ENCODE measurements around the genes VPS41 and INHBA.

DNA sequence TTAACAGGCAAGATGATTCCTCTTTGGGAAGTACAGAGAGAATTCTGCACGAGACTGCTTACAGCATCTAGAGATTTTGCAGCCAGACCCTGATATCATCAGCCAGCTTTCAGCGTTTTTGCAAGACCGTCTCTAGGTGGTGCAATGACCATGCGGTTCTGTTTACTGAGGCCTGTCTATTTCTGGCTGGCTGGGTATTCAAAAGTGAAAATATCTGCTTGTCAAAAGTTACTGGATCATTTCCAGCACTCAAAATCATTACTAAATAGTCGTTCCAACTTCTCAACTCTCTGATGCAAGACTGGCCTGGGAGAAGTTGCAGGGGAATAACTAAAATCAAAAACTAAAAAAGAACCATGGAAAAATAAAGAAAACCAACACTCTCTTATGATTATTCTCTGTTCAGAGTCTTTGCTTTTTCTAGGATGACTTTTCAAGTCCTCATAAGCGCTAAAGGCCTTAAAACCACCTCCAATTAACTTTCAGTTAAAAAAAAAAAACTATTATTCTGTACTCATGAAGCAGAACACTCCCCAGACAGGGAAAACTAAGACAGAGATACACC, 240.1 kb downstream of the ELMO1 start:
- PRO-cap, 2 experiments = no peak in any of the 2 experiments

DNA sequence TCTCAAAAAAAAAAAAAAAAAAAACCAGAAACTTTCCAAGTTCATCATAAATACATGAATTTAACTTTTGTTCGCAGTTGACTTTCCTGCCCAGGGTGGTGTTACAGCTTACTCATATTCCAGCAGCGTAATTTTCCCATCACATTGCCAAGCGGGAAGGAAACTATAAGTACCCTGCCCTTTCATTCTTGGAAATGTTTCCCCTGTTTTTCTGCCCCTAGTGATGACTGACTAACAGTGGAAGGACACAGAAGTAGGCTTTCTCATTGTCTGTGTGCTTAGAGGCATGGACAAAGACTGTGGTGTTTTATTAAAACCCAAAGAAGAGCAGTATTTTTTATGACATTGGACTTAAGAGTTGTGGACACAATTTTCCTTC, 197.9 kb downstream of the ELMO1 start:
- PRO-cap, 2 experiments = peak in 1 of 2 experiments; most common plus-strand start position 226 of the sequence (in 1); most common minus-strand start position 225 of the sequence (in 1)

GRCh38 chr7:37405641-37406300, 42.9 kb downstream of the ELMO1 start:
- PRO-cap, 2 experiments = no peak in any of the 2 experiments

GRCh38 chr7:37480511-37481176, 32.0 kb upstream of the ELMO1 start:
- PRO-cap, 2 experiments = no peak in any of the 2 experiments

- PRO-cap, 2 experiments = peak in 1 of 2 experiments; most common minus-strand start chr7:38178785 (in 1)
Observed at GRCh38 chr7:38178695-38179286, 746 bp downstream of the STARD3NL start.

DNA sequence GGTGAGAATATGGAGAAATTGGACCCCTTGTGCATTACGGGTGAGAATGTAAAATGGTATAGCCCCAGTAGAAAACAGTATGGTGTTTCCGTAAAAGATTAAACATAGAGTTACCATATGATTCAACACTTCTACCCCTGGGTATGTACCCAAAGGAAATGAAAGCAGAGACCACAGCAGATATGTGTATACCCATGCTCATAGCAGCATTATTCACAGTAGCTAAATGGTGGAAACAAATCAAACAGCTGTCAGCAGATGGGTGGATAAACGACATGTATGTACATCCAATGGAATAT, 42.4 kb downstream of the STARD3NL start:
- PRO-cap, 2 experiments = no peak in any of the 2 experiments

DNA sequence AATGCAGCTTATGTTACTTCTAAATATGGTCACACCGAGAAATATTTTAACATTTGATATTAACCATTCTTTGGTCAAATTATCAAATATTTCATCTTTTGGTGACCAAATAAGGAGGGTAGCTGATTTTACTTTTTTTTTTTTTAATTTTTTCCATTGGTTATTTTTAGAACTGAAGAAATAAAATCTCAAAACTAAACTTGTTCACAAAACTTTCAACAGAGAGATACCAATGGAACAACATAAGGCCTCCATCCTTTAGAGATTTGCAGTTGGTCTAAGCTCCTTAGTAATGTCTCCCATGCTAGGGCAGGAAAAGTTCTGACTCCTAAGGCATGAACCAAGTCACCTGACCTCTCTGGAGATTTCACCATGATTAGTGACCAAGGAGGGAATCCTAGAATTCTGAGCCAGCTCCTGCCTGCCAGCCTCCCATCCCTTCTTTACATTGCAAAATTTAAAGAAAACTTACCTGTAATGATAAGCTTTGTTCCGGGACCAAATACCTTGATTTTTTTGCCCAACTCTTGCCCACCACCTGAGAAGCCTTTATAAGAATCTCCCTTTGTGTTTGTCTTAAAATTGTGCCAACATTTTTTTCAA, 95.2 kb downstream of the STARD3NL start:
- PRO-cap, 2 experiments = no peak in any of the 2 experiments

- PRO-cap, 2 experiments = no peak in any of the 2 experiments
Observed at GRCh38 chr7:38330605-38331632, 152.9 kb downstream of the STARD3NL start.

DNA sequence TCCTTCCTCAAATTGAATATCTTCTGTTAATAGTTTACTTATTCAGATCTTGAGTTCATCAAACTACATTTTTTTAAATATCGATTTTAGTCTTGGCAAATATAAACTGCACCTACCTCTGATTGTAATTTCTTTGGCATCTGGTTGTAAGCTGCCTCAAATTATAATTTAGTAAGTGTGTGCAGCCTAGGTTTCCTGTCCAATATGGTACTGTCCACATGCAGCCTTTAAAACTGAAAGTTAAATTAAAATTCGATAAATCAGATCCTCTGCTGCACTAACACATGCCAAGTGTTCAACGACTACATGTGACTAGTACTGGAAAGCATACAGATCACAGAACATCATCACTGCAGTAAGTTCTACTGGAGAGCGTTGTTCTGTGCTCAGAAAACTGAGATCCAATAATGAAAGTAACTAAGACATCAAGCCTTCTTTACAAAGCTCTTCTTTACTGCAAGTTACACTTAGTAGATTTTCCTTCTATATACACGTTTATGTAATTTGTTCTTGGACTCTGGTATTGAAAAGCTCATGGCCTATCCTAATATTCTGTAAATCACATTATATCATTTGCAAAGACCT, 77.8 kb downstream of the VPS41 start:
- PRO-cap, 2 experiments = peak in 1 of 2 experiments; most common plus-strand start position 355 of the sequence (in 1)

DNA sequence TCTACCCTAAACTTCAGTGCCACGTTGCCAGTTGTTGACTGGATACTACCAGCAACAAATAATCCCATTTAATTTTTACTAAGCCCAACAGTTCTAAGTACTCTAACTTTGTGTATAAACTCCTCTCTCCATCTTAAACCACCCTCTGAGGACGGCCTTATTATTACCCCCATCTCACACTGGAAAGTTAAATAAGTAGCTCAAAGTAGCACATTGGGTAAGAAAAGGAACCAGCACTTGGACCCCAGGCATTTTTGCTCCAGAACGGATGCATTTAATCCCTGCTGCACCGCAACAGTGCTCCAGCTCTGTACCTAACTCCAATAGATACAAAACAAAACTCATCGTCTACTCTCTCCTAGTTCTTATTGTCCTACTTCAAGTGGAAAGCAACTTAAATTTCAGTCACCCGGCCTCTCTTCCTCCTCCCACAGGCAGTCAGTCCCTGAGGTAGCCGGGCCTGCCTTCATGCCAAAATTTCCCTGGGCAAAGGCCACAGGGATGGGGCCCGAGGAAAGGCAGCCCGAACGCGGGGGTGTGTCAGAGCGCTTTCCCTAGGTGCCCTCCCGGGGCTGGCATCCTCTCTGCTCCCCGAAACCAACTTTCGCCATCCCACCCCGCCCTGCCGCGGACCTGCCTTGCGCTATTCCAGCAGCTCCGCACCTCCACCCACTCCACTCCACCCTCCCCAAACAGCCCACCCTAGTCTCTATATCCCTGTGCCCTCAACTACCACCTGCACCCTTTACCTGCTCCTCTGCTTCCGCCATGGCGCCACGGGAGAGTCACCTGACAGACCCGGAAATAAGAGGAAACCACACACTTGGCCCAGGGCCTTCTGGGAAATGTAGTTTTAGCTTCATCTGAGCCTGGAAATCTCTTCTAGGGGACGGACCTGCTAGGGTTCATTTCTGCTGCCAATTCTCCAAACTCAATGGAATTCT, at the start of gene VPS41:
TSS of gene VPS41 (minus strand) at position 787 of the 944 bp plus-strand sequence.
- PRO-cap, 2 experiments = peak in 1 of 2 experiments; most common minus-strand start position 778 of the sequence (in 1)

DNA sequence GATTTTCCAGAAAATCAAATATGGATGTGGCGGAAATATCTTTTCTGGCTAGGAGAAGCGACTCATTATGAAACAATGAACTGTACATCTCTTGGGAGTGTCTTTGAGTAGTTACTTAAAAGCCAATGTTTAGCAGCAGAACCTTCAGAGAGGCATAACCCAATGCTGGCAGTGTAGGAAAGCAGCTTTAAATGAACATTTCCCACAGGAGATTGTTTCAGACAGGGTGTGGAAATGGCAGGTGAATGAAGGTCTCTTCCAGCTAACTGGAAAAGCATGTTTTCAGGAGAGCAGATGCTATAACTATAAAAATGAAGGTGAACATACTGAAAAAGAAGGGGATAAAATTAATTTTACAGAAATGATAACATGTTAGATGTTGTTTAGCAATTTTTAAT, 36.4 kb downstream of the POU6F2 start:
- PRO-cap, 2 experiments = no peak in any of the 2 experiments

DNA sequence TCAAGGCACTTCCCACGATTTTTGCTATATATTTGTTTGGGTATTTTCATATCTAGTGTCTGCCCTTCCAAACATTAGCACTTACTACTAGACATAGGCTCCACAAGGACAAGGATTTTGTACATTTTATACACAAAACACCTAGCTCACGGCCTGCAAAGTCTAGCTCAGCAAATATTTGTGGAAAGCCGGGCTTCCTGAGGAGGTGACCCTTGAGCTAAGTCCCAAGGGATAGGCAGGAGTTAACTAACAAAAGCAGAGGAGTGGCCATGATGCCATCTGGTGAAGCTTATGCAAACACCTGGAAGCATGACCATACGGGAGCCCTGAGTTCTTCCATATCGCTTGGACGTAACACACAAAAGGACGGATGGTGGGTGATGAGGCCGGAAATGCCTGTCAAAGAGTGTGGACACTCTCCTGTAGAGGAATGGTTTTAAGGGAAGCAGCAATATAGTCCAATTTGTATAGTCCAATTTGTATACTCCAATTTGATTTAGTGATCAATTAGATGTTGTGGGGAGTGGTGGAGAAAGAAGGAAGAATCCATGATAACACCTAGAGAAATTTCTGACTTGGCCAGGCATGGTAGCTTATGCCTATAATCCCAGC, 25.8 kb upstream of the YAE1 start:
- PRO-cap, 2 experiments = no peak in any of the 2 experiments

DNA sequence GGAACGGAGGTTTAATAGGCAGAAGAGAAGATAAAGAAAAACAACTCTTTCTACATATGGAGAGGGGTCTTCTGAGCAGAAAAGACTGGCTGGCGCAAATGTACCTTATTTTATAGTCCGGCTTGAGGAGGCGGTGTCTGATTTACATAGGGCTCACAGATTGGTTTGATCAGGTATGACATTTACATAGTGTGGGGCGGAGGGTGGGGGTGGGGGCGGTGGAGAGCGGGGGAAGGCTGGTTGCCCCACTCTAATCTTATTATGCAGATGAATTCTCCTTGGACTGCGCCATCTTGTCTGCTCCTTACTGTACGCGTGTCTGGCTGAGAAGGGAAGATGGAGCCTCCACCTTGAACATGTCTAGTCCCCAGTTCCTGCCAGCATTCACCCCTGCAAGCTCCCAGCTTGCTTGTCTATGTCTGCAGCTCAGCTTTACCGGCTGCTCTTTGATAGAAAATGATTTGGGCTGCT, 98.7 kb downstream of the RALA start:
- PRO-cap, 2 experiments = no peak in any of the 2 experiments

- PRO-cap, 2 experiments = no peak in any of the 2 experiments
Observed at GRCh38 chr7:39733829-39734611, 110.6 kb downstream of the RALA start.

DNA sequence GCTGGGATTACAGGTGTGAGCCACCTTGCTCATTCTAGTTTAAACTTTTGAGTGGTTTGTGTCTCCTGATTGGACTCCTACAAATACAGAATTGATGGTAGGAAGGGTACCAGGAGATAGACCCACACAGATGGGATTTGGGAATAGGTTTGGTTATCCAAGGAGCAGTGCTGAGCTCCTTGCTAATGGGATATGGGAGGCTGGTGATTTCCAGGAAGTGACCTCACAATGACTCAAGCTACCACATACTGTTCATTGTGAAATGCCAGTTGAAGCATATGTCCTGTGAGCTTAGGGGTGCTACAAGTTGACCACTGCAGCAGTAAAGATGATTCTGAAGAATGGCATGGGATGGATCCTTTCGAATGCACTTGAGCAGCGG, 158.1 kb downstream of the RALA start:
- PRO-cap, 2 experiments = no peak in any of the 2 experiments

DNA sequence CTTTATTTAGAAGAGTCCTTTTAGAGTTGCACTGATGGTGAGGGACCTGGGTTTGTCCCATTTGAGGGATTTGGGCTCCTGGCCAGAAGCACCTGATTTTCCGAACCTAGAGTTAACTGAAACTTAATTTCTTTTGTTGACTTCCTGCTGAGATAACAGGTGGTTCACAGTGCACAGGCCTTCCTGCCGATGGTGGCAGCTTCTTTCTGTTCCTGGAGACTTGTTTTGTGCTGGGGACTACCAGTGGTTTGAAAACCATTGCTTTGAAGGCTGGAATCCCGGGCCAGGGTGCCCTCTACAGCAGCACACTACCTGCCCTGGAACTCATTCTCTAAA, 99.3 kb downstream of the SUGCT start:
- PRO-cap, 2 experiments = no peak in any of the 2 experiments

GRCh38 chr7:40469430-40469875, 334.6 kb downstream of the SUGCT start:
- PRO-cap, 2 experiments = no peak in any of the 2 experiments

GRCh38 chr7:41695571-41696942, 6.8 kb downstream of the INHBA start:
- PRO-cap, 2 experiments = peak in 1 of 2 experiments; most common minus-strand start chr7:41696568 (in 1)

DNA sequence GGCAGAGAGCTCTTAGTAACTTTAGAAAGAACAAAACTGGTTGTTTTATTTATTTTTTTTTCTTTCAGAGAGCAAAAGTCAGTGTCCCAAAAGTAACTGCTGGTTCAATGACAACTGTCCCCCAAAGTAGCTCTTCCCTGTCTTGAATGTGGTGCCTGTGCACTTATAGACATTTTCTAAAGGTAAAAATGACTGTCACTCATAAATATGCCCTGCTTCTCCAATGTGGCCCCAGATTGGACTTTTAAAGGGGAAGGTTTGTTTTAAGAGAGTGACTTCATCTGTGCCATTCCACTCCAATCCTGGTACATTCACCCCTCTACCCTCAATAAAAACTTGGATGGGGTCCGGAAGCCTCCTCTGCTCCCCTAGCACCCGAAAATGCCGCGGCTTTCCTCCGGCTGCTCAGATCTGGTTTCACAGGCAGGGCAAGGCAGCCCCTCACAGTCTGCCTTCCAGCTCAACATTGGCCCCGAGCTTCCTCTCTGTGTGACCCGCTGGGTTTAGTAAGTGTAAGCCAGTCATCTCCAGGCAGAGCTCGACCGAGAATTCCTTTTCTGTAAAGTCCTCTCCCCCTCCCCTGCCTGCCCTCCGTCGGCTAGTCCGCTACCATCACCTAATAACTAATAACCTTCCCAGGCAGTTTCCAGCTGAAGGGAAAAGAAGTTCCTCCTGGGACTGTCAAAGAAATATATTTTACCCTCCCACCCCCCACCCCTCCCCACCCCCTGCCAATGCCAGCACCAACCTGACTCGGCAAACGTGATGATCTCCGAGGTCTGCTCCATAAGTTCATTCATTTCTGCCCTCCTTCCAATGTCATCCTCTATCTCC, 3.4 kb downstream of the INHBA start:
- PRO-cap, 2 experiments = no peak in any of the 2 experiments

GRCh38 chr7:41702910-41703383, at the start of gene INHBA:
Gene INHBA, minus strand, starts transcription at chr7:41703090.
- PRO-cap, 2 experiments = peak in 1 of 2 experiments; most common plus-strand start chr7:41703270 (in 1); most common minus-strand start chr7:41703090 (in 1)